Peyer's patch (tissue), 4 donors: Measurements from ENCODE around the gene A2M.

GRCh38 chr12:8242689-8243087, 15.3 kb upstream of the FAM90A1 start:
- PRO-cap: bidirectional peak, plus-strand start at chr12:8243192, minus-strand start at chr12:8242935
- RAMPAGE, long total RNA, 4 experiments: start-site peak on the minus strand in 1 of 4 experiments, at chr12:8242947-8242961 at its widest, 16 reads per replicate

- PRO-cap: no peak
- RAMPAGE, long total RNA, 4 experiments: no peak in any of the 4 experiments
These were observed 470 bp downstream of the CLEC4E start for GRCh38 chr12:8540167-8540702.

GRCh38 chr12:8611103-8611591, 1.5 kb downstream of the AICDA start:
- PRO-cap: no peak
- RAMPAGE, long total RNA, 4 experiments: no peak in any of the 4 experiments

DNA sequence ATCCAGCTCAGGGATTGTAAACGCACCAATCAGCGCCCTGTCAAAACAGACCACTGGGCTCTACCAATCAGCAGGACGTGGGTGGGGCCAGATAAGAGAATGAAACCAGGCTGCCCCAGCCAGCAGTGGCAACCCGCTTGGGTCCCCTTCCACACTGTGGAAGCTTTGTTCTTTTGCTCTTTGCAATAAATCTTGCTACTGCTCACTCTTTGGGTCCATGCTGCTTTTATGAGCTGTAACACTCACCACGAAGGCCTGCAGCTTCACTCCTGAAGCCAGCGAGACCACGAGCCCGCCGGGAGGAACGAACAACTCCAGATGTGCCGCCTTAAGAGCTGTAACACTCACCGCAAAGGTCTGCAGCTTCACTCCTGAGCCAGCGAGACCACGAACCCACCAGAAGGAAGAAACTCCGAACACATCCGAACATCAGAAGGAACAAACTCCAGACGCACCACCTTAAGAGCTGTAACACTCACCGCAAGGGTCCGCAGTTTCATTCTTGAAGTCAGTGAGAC, 34.2 kb upstream of the A2ML1 start:
- PRO-cap: no peak
- RAMPAGE, long total RNA, 4 experiments: no peak in any of the 4 experiments

- PRO-cap: no peak
- RAMPAGE, long total RNA, 4 experiments: no peak in any of the 4 experiments
These were observed 22.4 kb downstream of the A2ML1 start for GRCh38 chr12:8844727-8845304.

GRCh38 chr12:8951756-8952222, 2.3 kb upstream of the M6PR start:
- PRO-cap: no peak
- RAMPAGE, long total RNA, 4 experiments: no peak in any of the 4 experiments

DNA sequence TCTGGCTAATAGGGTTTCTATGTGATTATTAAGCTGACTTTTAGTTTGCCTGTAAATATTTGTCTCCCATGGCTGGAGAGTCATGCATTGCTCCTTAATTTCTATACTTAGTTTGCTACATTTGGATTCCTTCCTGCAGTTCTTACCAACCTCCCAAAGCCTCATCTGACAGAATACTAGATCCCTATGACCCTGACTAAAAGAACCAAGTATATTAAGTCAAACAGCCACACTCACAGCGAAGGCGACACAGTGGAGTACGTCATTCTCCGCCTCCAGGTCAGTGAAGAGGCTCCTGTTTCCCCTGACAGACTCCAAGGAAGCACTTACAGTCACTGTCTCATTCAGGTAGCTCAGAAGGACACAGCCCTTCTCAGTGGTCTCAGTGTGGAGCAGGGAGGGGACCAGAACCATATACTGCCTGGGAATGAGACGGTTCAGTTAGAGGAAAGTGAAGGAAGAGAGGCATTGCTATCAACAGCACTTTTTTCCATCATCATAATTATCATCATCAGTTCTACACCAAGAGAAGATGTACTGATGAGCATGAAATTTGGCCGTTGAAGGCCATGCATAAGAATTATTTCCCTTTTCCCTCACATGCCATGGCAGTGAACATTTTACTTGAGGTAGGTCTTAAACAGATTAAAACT, 2.5 kb downstream of the A2M start:
- PRO-cap: no peak
- RAMPAGE, long total RNA, 4 experiments: no peak in any of the 4 experiments

GRCh38 chr12:9115661-9116664, at the start of gene A2M:
TSS of gene A2M (minus strand) at chr12:9115919.
- PRO-cap: bidirectional peak, plus-strand start at chr12:9116126, minus-strand start at chr12:9115939; bidirectional peak, plus-strand start at chr12:9116292, minus-strand start at chr12:9116184
- RAMPAGE, long total RNA, 4 experiments: start-site peak on the minus strand in 4 of 4 experiments, at chr12:9115901-9115930 at its widest, 26 to 380 reads per replicate

DNA sequence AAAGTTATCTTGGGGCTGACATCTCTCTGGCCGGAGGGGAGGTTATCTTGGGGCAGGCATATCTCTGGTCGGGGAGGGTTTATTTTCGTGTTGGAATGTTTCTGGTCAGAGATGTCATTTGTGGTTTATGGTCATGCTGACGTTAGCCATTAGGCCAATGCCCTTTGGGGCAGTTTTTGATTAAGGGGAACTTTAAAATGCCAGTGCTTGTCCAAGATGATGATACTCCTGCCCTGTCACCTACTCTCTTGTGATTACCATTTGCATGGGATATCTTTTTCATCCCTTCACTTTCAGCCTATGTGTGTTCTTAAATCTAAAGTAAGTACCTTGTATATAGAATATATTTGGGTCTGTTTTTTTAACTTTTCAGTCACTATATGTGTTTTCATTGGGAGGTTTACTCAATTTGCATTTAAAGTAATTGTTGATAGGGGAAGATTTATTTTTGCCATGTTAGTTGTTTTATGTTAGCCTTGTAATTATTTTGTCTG, 29.1 kb upstream of the A2M start:
- PRO-cap: no peak
- RAMPAGE, long total RNA, 4 experiments: no peak in any of the 4 experiments

- PRO-cap: no peak
- RAMPAGE, long total RNA, 4 experiments: no peak in any of the 4 experiments
These were observed 31.0 kb upstream of the A2M start for GRCh38 chr12:9146740-9147162.

DNA sequence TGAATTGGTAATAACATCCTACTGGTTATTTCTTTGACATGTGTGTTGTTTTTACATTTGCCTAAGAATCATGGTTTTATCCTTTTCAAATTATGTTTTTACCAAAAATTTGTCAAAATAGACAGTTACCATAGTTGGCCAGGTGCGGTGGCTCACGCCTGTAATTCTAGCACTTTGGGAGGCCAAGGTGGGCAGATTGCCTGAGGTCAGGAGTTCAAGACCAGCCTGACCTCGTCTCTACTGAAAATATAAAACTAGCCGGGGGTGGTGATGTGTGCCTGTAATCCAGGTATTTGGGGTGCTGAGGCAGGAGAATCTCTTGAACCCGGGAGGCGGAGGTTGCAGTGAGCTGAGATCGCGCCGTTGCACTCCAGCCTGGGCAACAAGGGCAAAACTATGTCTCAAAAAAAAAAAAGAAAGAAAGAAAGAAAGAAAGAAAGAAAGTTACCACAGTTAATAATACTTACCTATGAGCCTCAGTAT, 12.8 kb upstream of the PZP start:
- PRO-cap: no peak
- RAMPAGE, long total RNA, 4 experiments: no peak in any of the 4 experiments

GRCh38 chr12:9237896-9238389, 29.7 kb upstream of the PZP start:
- PRO-cap: no peak
- RAMPAGE, long total RNA, 4 experiments: no peak in any of the 4 experiments

DNA sequence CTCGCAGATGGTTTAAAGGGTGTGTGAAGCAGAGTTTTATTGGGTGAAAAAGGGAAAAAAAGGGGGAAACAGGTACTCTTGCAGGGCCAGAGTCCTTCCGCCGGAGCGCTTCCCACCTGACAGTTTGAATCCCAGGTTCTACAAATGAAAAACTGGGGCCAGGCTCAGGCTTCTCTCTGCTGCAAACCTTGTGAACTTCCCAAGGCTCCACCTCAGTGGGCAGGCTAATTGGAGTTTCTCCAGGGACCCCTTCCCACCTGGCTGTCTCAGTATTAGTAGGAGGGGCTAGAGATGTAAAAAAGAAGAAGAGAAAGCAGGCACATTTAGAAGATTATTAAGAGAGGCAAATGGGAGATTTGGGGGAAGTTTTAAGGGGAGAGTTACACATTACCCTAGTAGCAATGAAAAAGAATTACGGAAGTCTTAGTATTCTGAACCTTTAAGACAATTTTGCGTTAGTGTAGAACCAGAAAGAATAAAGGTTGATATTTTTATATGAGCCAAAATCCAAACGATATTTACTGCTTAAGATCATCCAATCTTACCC, 20.0 kb upstream of the CLEC2D start:
- PRO-cap: no peak
- RAMPAGE, long total RNA, 4 experiments: no peak in any of the 4 experiments

GRCh38 chr12:9699769-9700194, 30.3 kb downstream of the CLEC2D start:
- PRO-cap: no peak
- RAMPAGE, long total RNA, 4 experiments: no peak in any of the 4 experiments

GRCh38 chr12:9707455-9707706, 37.9 kb downstream of the CLEC2D start:
- PRO-cap: no peak
- RAMPAGE, long total RNA, 4 experiments: no peak in any of the 4 experiments

DNA sequence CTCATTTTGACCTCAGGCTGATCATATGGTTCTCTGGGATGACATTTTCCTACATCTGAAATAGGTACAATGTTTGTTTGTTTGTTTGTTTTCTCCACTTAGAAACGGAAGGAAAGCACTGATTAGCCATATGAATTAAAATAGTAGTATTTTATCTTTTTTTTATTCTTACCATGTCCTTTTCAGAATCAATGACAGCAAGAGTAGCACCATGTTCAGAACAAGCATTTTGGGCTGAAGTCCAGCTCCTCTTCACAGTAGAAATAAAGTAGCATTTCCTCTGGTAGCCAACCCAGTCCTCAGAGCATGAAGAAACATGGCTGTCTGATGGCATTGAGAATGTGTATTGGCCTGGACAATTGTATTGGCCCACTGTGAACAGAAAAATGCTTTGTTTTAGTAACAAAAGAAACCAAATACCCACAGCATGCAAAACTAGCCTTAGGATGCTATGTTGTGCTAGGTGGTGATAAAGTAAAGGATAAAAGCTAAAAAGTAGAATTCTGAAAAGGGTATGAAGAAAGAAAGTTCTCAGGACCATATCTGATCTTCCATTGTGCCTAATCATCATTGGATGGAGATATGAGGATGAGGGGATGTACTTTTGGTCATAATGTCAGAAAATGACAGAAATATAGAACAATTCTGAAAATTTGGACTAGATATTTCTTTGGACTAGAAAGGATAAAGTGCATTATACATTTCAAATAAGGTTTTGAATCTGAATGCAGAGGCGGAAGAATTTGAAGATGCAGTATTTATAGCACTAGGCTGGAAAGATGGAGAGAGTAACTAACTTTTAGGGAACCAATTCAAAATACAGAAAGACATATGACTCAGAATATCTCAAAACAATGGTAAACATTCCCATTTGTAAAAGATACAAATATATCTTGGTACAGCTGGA, 5.6 kb downstream of the CD69 start:
- PRO-cap: no peak
- RAMPAGE, long total RNA, 4 experiments: no peak in any of the 4 experiments

- PRO-cap: no peak
- RAMPAGE, long total RNA, 4 experiments: no peak in any of the 4 experiments
These were observed 3.2 kb downstream of the CD69 start for GRCh38 chr12:9757256-9758070.

DNA sequence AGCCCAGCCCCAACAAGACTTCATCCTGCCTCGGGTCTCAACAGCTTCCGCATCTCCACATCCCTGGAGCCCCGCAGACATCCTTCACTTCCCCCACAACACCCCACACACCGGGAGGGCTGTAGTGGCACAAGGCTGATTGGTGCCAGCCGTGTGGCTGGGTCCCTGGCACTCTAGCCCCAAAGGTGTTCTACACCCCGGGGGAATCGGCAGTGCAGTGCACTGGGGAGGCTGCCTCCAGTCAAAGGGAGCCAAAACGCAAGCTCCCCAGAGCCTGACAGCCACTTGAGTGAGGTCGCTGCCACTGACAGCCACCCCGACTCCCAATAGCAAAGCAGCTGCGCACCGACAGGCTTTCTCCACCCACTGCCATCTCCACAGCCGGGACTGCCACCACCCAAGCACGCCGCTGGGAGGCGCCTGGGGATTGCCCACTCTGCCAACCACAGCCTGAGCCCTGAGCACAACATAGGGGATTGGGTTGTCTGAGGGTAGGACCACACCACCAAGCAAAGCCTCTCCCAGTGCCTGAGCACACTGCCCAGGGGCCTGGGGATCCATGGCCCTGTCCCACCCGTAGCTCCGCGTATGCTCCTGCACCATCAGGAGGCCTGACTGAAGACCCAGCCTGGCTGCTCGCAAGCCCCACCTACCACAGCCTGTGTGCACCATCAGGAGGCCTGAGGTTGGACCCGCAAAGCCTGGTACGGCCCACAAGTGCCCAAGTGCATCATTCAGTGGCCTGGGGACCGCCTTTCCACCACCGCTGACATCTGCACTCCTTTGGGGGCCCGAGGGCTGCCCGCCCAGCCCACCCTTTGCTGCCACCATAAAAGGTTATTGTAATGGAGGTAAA, 13.1 kb upstream of the KLRF1 start:
- PRO-cap: unidirectional peak, minus-strand start at position 328 of the sequence
- RAMPAGE, long total RNA, 4 experiments: no peak in any of the 4 experiments

GRCh38 chr12:9868124-9868757, 913 bp downstream of the CLEC2B start:
- PRO-cap: no peak
- RAMPAGE, long total RNA, 4 experiments: no peak in any of the 4 experiments

DNA sequence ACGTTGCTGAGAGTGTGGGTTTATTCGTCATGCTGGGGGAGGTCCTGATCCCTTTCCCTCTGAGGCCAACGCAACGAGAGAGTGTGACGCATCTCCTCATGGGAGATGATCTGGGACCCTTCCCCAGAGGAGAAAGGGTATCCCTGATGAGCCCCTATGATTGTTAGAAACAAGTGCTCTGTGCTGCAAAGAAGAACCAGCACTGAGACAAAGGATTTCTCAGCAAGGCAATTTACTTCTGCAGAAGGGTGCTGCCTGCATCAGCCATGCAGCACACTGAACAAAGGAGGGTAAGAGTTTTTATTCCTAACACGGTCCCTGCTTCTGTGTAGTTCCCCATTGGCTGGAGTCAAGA, 21.4 kb downstream of the CLEC2A start:
- PRO-cap: no peak
- RAMPAGE, long total RNA, 4 experiments: no peak in any of the 4 experiments